ENCODE results near the genes TNFSF13, SENP3, SAT2, TP53, WRAP53, ALOXE3 and BORCS6.

DNA sequence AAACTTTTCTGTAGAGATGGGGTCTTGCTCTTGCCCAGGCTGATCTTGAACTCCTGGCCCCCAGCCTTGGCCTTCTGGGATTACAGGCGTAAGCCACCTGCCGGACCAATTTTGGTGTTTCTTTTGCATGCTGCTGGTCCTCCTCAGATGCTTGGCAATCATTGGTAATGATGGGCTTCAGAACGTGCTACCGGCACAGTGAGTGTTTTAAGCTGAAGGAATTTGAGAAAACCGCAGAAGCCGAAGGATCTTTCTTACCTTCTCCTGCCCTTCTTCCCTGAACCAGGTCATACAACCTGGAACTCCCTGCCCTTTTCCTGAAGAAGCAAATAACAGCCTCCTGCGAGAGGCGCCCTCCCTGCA, 494 bp upstream of the TNFSF12 start:
- PRO-cap, result no peak

- PRO-cap, result no peak
Measured at GRCh38 chr17:7558592-7559756, at the start of gene TNFSF13. TSS of gene TNFSF13 (plus strand) at chr17:7558750.

GRCh38 chr17:7561712-7562592, at the start of gene SENP3:
TSS of gene SENP3 (plus strand) at chr17:7561919.
- PRO-cap, result bidirectional peak, plus-strand start at chr17:7561979, minus-strand start at chr17:7561805

DNA sequence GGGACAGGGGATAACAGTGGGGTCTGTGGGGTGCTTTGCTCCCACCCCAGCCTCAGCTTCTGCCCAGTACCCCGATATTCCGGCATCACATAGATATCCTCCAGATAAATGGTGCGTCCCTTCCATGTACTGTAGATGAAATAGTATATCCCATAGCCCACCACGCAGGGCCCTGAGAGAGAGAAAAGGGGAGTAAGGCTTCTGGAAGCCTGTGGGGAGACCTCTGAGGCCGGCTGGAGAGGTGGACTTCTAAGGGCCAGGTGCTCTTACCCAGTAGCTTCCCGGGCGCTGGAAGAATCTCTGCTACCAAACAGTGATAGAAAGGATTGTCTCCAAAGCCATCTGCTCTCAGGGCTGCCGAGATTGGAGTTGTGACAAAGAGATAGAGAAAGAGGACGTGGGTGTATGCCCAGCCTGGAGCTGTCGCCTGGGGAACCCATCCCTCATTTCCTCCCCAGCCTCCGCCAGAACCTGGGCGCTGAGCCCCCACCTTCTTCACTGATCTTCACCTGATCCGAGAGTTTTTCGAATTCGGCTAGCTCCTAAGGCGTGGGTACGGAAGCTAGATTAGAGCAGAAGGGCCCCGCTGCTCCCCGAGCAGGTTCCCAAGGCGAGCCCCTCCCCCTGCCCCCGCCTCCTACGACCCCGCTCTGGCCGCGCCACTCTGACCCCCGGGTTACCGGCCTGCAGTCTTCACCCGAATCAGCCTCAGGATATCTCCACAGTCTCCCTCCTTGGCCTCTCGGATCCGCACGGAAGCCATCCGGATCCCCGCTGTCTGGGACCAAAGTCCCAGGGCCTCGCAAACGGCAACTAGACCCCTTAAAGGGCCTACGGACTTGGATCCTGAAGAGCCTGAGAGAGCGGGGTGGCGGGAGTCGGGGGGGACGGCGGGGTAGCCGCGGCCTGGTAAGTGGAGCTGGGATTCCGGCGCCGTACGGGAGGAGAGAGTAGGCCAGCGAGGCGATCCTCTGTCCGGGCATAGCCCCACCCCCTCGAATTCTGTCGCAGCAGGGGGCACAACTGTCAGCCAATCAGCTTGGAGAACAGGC, at the start of gene SAT2:
SAT2 (minus strand) TSS at position 949 of the 1,052 bp plus-strand sequence.
- PRO-cap, result unidirectional peak, plus-strand start at position 724 of the sequence; bidirectional peak, plus-strand start outside the sequence, minus-strand start at position 989 of the sequence

DNA sequence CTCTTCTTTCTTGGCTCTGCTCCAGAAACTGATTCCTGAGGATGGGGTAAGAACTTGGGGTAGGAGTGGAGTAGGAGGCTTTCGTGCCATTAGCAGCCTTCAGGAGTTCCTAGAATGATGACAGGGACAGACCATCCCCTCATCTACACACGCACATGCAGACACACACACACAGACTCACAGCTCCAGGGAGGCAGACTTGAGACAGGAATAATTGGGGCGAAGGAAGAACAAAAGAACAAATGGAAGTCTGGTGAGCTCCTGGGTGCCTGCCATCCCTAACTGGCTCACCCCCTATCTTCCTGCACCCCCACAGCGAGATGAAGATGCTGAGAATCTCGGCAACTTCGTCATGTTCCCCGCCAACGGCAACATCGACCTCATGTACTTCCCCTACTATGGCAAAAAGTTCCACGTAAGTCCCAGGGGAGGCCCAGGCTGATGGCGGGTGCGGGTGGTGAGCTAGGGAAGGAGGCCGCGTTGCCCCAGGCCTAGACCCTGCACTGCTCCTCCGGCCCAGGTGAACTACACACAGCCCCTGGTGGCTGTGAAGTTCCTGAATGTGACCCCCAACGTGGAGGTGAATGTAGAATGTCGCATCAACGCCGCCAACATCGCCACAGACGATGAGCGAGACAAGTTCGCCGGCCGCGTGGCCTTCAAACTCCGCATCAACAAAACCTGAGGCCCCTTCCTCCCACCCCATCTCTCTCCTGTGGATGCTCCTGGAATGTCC, 4.7 kb downstream of the ATP1B2 start:
- PRO-cap, result no peak

GRCh38 chr17:7673446-7674167, 13.7 kb downstream of the TP53 start:
- PRO-cap, result no peak

DNA sequence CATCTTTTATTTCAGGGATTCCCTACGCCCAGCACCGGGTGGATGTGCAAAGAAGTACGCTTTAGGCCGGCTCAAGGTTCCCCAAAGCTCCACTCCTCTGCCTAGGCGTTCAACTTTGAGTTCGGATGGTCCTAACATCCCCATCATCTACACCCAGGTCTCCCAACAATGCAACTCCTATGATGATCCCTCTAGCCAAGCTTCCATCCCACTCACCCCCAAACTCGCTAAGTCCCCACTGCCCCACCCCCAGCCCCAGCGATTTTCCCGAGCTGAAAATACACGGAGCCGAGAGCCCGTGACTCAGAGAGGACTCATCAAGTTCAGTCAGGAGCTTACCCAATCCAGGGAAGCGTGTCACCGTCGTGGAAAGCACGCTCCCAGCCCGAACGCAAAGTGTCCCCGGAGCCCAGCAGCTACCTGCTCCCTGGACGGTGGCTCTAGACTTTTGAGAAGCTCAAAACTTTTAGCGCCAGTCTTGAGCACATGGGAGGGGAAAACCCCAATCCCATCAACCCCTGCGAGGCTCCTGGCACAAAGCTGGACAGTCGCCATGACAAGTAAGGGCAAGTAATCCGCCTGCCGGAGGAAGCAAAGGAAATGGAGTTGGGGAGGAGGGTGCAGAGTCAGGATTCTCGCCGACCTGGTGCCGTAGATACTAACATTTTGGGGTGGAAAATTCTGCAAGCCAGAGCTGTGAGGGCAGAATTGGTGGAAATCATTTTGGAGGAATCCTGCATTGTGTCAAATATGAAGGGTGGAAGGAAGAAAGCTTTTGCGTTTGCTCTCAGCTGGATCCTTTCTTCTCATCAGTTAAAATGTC, at the start of gene TP53:
TP53 (minus strand) TSS at position 453 of the 823 bp plus-strand sequence.
- PRO-cap, result unidirectional peak, plus-strand start at position 347 of the sequence; unidirectional peak, plus-strand start at position 394 of the sequence; bidirectional peak, plus-strand start at position 594 of the sequence, minus-strand start at position 450 of the sequence

GRCh38 chr17:7687894-7689080, at the start of gene WRAP53:
TSS of gene WRAP53 (plus strand) at chr17:7688477.
- PRO-cap, result bidirectional peak, plus-strand start at chr17:7688477, minus-strand start at chr17:7688184

- PRO-cap, result bidirectional peak, plus-strand start at chr17:7835329, minus-strand start at chr17:7834997; bidirectional peak, plus-strand start at chr17:7835662, minus-strand start at chr17:7835542
Measured at GRCh38 chr17:7835282-7836217, 1.5 kb downstream of the KDM6B start.

GRCh38 chr17:7836218-7837315, 2.5 kb downstream of the KDM6B start:
- PRO-cap, result bidirectional peak, plus-strand start at chr17:7836455, minus-strand start at chr17:7836345; bidirectional peak, plus-strand start at chr17:7836951, minus-strand start at chr17:7836693

- PRO-cap, result no peak
Measured at GRCh38 chr17:7837316-7838077, 3.5 kb downstream of the KDM6B start.

GRCh38 chr17:7839443-7839672, 5.3 kb downstream of the KDM6B start:
- PRO-cap, result no peak

- PRO-cap, result bidirectional peak, plus-strand start at chr17:7843733, minus-strand start at chr17:7843702
Measured at GRCh38 chr17:7843590-7843897, 9.5 kb downstream of the KDM6B start.

- PRO-cap, result no peak
Measured at GRCh38 chr17:7847147-7847794, 7.6 kb upstream of the TMEM88 start.

DNA sequence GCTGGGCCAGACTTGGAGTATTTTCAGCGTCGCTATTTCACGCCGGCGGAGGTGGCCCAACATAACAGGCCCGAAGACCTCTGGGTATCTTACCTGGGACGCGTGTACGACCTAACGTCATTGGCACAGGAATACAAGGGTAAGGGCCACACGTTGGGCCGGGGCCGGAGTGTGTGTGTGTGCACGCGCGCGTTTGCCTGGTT, 254 bp downstream of the CYB5D1 start:
- PRO-cap, result no peak

- PRO-cap, result no peak
Measured at GRCh38 chr17:8016663-8016998, 14.2 kb downstream of the GUCY2D start.

- PRO-cap, result no peak
Measured at GRCh38 chr17:8117538-8118742, at the start of gene ALOXE3. TSS of gene ALOXE3 (minus strand) at chr17:8118514.

GRCh38 chr17:8149630-8150015, 2.6 kb downstream of the PER1 start:
- PRO-cap, result no peak

DNA sequence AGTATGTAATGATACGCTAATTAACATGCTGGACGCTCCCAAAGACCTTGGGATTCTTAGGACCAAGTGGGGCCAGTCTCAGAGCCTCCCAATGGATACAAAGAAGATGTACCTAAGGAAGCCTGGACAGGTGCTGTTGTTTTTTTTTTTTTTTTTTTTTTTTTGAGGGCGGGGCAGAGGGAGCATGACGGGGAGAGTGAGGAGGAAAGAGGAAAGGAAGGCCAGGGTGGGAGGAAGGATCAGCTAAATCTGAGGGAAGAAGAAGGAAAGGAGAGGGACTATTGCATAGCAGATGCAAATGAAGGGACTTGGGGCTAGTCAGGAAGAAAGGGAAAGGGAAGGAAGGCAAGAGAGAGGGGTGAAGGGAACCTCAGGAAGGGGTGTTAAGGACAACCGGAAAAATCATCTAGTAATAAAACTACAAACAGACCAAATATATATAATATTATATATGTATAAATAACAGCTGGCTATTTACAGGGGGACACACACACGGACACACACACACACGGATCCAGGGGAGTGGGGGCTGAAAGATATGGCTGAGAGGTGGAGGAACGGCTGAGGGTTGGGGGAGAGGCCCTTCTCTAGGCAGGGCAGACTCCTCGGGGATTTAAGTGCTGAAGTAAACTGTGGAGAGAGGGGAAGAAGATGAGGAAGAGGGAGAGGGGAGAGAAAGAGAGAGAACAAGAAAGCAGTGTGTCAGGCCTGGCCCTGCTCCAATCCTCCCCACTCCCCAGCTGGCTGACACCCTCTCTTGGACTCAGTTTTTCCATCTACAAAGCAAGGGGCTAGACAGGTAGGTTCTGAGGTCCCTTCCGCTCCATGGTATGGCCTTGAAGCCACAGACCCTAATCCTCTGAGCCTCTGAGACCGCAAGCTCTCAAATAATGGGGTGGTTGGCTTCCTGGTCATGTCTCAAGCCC, 2.2 kb downstream of the VAMP2 start:
- PRO-cap, result no peak

GRCh38 chr17:8189117-8190241, at the start of gene BORCS6:
TSS of gene BORCS6 (minus strand) at chr17:8190180.
- PRO-cap, result bidirectional peak, plus-strand start at chr17:8190397, minus-strand start at chr17:8190207